Bile duct (tissue), 1 donor: ENCODE results near the genes PDE6G and ARL16.

DNA sequence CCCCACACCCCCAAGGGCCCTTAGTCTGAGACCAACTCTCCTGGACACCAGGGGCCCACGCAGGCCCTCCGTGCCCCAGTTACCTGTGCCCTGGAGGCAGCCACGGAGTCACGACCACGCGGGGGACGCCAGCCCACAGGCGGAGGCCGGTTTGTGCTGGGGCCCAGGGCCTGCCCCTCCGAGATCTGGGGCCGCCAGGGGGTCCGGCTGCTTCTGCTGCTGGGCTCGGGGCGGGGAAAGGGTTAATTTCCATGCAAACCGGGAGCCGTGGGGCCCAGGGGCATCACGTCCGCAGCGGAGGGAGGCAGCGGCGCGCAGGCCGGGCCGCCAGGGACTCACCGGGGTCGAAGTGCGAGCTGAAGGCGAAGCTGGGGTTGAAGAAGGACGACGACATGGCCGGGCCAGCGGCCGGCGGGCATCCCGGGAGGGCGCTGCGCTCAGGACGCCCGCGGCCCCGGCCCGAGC lies 324 bp downstream of the PVALEF start:
- PRO-cap: no peak

DNA sequence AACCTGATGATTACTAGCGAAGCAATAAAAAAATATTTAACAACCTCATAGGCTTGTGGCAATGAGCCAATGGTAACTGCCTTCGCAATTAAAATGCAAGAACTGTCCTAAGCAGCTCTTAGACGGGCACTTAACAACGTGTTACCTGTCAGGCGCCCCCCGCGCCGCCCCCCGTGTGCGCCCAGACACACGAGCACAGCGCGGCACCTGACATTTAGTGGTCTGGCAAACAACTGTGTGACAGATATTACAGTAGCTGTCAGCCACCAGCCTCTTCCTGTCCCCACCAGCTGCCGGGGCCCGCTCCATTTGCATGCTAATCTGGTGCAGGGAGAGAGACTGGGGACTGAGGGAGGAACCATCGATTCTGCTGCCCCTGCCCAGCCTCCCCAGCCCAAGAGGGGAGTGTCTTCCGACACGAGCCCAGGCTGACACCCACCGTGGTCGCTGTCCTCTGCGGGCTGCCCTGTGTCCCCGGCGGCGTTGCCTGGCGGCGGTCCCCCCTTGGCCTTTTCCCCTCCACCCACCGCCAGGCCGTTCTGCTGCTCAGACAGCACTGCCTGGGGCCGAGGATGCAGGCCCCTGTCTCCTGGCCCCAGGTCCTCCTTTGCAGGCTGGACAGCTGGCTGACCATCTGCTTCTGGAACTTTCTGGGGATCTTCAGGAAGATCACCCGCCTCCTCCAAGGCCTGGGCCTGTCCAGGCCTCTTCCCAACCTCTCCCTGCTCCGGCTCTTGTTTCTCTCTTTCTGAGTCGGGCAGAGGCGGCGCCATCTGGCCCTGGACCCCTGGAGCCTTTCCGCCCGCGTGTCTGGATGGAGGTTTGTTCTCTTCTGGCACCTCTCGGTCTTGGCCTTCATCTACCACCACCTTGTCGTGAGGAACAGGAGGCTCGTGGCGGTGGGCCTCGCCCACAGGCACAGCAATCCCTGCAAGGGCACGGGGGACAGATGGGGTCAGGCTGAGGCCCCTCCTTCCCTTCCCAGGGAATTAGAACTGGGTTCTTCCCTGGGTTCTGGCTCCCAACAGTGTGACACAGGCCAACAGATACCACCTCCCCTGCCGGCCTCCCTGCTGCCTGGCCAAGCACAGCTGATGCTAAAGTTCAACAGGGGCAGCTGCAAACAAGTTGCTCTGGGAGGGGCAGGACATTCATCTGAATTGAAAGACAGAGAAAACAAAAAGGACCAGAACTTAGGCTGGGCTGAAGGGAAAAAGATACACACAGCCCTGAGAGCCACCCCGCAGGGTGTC lies 13.1 kb downstream of the NDUFAF8 start:
- PRO-cap: no peak

GRCh38 chr17:81299195-81299815 lies 4.2 kb upstream of the SLC38A10 start:
- PRO-cap: no peak

GRCh38 chr17:81390746-81391778 lies 4.2 kb upstream of the BAHCC1 start:
- PRO-cap: no peak

GRCh38 chr17:81391779-81392524 lies 3.3 kb upstream of the BAHCC1 start:
- PRO-cap: unidirectional peak, plus-strand start at chr17:81392067; bidirectional peak, plus-strand start at chr17:81392308, minus-strand start at chr17:81392102

DNA sequence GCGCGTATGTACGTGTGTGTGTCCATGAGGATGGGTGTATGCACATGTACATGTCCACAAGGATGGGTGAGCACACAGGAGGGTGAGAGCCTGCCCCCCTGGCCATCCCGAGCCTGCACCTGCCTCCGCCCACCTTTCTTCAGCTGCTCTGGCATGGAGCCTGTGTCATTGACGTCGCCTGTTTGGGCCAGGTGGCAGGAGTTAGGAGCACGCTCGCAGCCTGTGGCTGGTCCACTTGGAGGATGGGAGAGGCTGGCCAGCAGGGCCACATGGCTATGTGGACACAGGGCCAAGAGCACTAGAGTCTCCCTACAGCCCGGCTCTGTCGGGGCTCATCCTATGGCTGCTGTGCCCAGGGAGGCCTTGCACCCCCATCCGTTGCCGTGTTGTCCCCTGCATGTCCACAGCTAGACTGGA lies 21.4 kb downstream of the BAHCC1 start:
- PRO-cap: no peak

DNA sequence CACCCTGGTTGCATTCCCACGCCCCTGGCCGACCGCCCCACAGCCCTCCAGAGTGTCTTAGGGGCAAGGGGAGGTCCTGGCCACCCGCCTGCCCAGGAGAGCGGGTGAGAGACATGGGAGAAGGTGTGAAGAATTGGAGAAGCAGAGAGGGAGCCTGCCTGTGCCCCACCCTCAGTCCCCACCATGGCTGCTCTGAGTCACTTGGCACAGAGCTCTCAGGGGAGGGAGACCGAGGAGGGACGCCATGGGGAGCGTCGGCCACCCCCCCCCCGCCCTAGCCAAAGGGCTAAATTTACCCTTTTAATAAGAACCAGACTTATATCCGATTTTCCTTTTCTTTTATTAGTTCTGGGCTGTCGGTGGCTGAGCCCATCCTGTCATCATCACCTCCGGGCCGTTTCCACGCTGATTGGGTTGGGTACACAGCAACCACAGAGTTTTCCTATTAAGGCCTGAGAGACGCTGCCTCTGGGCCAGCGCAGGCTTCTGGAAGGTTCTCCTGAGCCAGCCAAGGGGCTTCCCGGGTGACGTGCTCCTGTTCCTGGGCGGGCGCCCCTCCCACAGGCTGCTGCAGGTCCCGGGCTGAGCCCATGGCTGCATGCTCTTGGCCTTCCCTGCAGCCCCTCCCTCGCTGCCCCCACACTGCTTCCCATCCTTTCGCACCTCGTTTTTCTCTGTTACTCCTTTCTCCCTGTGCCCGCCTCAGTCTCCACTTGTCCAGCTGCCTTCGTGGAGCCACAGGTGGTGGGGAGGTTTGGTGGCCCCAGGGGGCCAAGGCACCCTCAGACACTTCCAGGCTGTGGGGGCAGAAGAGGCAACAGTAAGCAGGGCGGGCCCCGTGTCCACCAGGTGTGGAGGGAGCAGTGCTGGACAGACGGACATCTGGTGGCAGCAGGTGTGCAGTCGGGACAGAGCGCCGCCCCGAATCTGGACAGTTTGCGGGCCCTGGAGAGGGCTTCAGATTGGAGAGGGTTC lies 22.3 kb downstream of the BAHCC1 start:
- PRO-cap: no peak

GRCh38 chr17:81422550-81423234 lies 27.4 kb downstream of the BAHCC1 start:
- PRO-cap: no peak

GRCh38 chr17:81458126-81458745 lies 54.4 kb downstream of the ACTG1 start:
- PRO-cap: no peak

- PRO-cap: no peak
Observed at GRCh38 chr17:81460846-81461601, 51.6 kb downstream of the ACTG1 start.

GRCh38 chr17:81508549-81508969 lies 4.0 kb downstream of the ACTG1 start:
- PRO-cap: no peak

- PRO-cap: bidirectional peak, plus-strand start at chr17:81509526, minus-strand start at chr17:81509265; unidirectional peak, minus-strand start at chr17:81509557; unidirectional peak, minus-strand start at chr17:81509899
Observed at GRCh38 chr17:81508970-81509965, 3.3 kb downstream of the ACTG1 start.

GRCh38 chr17:81518461-81519253 lies 6.1 kb upstream of the ACTG1 start:
- PRO-cap: bidirectional peak, plus-strand start at chr17:81519073, minus-strand start at chr17:81519001

- PRO-cap: no peak
Observed at GRCh38 chr17:81537773-81538871, 9.9 kb downstream of the FSCN2 start.

DNA sequence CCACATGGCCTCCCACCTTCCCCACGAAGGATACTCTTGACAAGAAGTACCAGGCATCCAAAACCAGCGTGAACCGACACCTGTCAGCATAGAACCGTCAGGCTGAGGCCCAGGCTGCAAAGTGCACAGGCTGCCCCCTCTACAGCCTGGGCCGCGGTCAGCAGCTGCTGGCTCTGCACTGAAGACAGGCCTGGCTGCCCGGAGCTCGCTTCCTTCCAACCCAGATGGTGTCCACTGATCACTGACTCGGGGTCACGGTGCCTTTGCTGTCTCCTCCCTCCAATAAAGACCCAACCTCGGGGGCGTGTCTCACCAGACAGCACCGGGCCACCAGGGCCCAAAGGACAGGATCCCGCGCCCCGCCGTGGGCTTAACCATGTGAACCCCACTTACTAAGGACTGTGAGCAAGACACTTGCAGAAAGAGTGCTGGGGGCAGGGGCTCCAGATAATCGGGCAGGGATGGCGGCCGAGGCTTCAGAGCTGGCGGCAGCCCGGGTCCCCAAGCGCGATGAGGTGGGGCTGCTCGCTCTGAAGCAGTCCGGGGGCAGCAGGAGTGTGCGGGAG lies 731 bp downstream of the FAAP100 start:
- PRO-cap: no peak

GRCh38 chr17:81577299-81578106 lies 25.4 kb upstream of the FAAP100 start:
- PRO-cap: no peak

- PRO-cap: no peak
Observed at GRCh38 chr17:81621634-81622312, 15.1 kb downstream of the NPLOC4 start.

DNA sequence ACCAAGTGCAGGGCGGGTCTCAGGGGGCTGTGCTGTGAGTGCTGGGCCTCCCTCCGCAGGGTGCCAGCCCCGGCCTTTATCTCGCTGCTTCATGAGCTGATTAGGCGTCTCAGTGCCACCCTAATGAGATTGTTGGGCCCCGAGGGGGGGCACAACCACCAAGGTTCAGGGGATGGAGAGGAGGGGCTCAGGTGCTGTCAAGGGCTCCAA lies at the start of gene PDE6G:
Gene PDE6G, minus strand, starts transcription at position 52 of the 210 bp plus-strand sequence.
- PRO-cap: no peak

DNA sequence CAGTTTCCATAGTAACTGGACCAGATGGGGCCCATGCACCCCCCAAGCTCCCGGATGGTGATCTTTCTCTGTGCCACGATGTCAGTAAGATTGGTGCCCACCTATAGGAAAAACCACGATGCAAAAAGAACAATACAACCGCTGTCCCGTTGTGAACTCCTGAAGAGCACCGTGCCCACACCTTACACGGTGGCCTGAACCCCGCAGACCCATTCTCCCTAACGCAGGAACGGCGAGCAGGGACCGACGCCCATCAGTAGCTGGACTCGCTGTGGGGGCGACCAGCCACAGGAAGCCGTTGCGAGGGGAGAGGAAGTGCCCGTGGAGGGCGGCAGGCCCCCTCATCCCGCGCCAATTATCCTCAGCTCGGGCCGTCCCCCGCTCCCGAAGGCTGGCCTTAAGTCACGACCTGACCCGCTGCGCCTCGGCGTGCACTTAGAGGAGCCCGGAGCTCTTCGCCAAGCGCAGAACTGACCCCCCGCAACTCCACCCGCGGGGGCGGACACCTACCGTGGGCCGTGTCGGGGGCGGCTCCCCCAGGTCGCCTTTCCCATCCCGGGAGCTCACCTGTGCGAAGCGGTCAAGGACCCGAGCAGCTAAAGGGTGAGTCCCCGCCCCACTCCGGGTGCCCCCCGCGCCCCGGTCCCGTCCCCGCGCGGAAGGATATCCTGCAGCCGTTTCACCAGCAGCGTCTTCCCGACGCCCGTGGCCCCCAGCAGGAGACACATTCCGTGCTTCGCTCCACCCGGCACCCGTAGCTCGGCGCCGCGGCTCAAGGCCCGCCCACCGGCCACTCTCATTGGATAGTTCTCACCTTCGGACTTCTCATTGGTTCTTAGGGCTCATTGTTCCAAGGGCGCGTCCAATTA lies at the start of gene ARL16:
Gene ARL16, minus strand, starts transcription at position 772 of the 869 bp plus-strand sequence.
- PRO-cap: bidirectional peak, plus-strand start outside the sequence, minus-strand start at position 738 of the sequence

DNA sequence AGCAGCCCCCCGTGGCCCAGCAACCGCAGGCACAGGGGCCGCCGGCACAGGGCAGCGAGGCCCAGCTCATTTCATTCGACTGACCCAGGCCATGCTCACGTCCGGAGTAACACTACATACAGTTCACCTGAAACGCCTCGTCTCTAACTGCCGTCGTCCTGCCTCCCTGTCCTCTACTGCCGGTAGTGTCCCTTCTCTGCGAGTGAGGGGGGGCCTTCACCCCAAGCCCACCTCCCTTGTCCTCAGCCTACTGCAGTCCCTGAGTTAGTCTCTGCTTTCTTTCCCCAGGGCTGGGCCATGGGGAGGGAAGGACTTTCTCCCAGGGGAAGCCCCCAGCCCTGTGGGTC lies 1.7 kb upstream of the MRPL12 start:
- PRO-cap: no peak